Subcutaneous preadipocyte (primary cell): ENCODE measurements around a stretch of chr6.

DNA sequence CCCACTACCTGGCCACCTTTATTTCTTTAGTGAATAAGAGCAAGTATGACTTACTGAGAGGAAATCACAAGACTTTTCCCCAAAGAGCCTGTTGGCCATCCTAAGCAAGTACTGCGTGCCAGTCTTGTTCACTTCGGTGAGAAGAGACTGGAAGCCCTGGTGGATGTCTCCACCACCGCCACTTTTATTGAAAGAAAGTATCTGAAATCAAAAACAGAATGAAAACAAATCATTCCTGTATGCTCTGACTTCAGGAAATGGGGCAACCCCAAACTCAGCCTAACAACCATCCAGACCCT, 15.9 kb downstream of the SERPINB6 start:
- CAGE, long polyA plus RNA: no peak

- CAGE, long polyA plus RNA: no peak
Observed at GRCh38 chr6:3022618-3023221, 23.0 kb downstream of the NQO2 start.

DNA sequence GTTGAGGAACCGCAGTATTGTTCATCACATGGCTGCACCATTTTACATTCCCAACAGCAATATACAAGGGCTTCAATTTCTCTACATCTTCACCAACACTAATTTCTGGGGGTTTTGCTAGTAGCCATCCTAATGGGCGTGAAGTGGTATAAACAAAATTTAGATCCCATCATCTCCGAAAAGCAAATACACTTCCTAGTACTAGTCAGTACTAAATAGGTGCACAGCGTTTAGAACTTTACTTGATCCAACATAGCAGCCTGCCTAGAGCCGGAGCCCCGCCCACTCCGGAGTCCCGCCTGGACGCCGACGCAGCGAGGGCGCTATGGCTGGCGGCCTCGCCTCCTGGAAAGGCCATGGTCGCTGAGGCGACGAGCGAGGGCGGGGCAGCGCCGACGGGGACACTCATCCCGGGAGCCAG, 433 bp upstream of the BPHL start:
- CAGE, long polyA plus RNA: no peak

- CAGE, long polyA plus RNA: no peak
Observed at GRCh38 chr6:3171248-3171683, 13.9 kb upstream of the TUBB2A start.

GRCh38 chr6:3203059-3203711, 24.3 kb downstream of the TUBB2B start:
- CAGE, long polyA plus RNA: no peak

- CAGE, long polyA plus RNA: no peak
Observed at GRCh38 chr6:3259322-3260267, 848 bp downstream of the PSMG4 start.

- CAGE, long polyA plus RNA: no peak
Observed at GRCh38 chr6:3318562-3319213, 59.9 kb downstream of the PSMG4 start.

DNA sequence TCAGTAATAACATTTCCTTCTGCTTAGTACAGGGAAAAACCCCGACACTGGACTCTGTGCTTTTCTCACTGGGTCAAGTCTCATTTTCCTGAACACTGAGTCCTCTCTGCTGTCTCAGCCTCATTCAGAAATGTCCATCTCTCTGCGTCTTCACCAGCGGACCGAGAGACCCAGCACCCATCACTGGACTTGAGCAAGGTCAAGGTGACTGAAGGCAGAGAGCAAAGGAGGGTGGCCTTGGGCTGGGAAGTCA, 89.1 kb downstream of the SLC22A23 start:
- CAGE, long polyA plus RNA: no peak

GRCh38 chr6:3435205-3435821, 21.5 kb downstream of the SLC22A23 start:
- CAGE, long polyA plus RNA: no peak

- CAGE, long polyA plus RNA: no peak
Observed at GRCh38 chr6:3736651-3737286, 14.7 kb downstream of the PXDC1 start.

DNA sequence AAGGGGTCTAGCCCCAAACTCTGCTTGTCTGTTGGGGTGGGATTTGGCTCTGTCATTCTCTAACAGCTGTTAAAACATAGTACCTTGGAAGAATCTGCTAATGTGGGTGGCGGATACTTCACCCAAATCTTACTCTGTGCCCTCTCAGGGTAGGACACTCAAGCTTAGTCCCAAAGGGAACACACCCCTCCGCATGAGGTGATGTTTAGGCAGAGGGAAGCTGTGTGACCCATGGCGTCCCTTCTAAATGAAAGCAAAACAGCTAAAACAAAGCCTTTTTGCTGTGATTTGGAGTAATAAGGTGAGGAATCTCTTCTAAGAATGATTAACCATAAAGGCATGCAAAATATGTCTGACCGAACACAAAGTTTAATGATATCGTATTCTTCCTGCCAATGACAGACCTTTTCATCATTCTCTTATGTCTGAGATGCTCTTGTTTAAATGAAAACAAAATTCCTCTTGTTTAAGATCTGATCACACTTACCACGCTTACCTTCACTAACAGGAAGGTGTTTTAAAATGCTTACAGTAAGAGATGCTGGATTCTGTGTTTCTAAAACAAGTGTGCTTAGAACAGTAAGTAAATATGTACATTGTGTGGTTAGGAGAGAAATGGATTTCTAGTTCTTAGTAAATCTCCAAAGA, 46.1 kb upstream of the PXDC1 start:
- CAGE, long polyA plus RNA: no peak

DNA sequence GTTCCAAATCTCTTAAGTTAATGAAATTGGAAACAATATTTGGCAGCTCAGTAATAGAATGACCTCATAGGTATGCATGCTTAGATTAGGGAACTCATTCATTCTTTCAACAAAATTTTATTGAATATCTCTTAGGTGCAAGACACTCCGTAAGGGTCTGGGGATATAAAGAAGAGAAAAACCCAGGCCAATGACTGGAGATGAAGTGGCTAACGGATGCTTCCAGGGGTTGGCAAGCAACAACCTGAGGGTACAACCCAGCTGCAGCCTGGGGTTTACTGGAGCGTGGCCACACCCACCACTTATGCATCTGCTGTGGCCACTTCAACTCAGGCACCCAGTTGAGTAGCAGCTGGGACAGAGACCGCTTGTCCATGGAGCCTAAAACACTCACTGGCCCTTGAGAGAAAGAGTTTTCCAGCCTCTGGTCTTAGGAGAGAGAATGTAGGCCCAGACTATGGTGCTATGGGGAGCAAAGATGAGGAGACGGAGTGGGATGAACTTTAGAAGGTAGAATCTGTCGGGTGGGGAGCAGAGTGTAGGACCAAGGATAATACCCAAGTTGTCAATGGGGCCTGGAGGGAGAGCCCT, 46.7 kb upstream of the PXDC1 start:
- CAGE, long polyA plus RNA: no peak

DNA sequence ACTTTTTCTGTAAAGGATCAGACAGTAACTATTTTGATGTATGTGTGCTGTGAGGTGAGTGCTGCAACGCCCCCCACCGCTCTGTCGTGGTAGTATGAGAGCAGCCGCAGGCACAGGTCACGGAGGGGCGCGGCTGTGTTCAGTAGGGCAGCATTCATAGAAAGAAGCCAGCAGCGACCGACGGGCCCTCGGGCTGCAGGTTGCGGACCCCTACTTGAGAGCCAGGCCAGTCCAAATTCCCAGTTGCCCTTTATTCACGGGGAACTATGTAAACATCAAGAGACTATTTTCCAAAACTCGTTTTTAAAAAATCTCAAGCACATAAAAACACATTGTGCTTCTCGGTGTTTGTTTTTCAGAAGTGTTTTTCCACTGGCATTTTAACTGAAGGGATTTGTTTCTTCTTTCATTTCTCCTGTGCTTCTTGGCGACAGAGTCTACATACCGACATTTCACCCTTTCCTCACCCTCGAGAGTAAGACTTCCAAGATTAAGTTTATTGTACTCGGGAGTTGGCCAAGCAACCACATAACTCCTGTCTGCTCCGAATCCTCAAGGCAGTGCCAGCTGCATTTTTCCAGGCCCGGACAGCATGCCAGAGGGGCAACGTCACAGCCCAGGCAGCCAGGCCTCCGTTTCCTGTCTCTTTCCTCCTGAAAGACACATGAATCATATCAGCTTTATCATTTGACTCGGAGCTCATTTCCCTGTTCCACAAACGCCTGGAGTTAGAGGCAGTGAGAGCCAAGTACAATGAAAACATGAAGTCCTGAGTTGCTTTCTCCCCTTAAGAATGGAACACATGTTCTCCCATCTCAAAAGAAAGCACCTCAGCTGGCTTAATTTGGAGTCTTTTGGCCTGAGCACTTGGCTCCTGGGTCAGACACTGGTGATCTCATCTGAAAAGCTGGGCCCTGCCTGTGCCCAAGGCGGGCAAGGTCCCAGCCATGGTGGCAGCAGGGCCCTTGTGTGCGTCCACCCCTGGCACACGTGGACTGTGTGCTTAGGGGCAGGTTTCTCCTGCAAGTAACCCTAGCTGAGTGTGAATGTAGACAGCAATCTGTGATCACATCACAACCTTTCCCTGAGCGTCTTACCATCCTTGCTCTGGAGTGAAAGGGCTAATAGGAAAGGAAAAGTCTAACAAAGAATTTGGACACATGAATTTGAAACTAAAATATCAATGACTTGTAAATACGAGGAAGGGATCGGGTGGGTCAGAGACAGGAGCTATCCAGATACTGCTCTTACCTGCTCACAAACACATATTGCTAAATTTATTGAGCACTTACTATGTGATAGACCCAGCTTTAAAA, 23.2 kb upstream of the FAM50B start:
- CAGE, long polyA plus RNA: no peak

DNA sequence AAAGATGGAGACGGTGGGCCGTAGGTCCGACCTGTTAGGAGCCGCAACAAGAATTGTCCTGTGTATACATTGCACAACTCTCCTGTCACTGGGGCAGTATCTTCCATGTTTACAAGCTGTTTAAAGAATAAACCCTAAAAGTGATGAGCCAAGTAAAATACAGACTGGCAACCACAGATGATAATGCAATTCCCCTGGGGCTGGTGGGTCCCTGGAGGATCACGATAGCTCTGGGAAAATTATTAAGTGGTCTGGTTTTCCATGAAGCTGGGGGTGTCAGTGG, 8.1 kb upstream of the FAM50B start:
- CAGE, long polyA plus RNA: no peak

DNA sequence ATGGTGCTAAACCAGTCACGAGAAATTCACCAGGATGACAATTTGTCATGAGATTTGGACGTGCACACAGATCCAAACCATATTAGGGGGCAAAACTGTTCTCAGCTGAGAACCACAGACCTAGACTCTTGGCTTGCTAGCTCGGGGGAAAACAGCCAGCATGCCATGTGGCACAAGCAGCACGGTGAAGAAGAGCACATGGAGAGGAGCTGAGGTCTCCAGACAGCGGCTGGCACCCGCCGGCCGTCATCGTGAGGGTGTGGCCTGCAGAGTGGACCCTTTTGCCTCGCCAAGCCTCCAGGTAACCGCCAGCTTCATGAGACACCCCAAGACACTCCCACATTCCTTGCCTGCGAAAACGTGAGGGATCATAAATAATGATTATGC, 23.1 kb downstream of the FAM50B start:
- CAGE, long polyA plus RNA: no peak

GRCh38 chr6:3886970-3887649, 37.9 kb downstream of the FAM50B start:
- CAGE, long polyA plus RNA: no peak

DNA sequence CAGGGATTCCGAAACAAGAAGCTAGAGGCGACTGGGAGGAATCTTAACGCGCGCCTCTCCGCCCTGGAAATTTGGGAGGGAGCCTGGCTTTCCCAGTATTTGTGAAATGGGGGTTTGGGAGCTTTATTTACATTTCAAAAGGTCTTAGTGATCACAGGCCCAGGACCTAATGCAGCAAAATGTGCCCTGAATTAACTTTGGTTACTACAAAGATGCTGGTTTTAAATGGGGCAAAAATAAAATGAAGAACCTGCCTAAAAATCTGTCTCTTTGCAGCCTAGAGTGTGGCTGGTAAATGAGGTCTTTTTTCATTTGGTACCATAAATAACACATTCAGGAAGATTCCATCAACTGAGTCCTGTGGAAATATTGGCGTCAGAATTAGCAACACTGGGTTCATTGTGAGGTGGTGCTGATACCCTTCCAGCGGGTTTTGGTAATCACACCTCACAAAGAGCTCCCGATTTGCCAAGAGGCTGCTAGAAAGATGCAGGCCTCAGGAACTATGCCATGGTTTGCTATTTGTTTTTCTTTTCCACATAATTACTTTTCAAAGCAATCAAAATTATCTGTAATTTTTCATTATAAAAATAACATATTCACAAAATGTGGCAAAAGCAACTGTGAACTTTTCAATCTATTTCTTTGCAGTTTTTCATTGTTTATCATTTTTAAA, 55.3 kb downstream of the FAM50B start:
- CAGE, long polyA plus RNA: no peak

DNA sequence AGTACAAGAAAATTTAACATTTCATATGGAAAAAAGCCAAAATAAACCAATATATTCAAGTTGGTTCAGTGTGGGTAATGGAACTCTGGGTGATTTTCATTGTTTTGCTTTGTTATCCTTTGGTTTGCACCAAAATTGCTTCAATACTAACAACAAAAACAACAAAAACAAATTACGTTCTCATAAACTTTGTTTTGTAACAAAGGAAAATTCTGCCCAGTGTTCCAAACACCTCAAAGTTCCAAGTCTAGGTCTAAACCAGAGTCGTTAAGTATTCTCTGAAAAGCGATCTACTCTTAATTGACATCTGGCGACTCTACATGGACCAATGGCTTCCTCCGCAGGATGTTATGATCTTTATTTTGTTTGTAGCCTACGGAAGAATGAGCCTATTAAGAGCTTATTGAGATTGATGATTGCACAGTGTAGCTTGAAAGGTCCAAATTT, 3.4 kb upstream of the PRPF4B start:
- CAGE, long polyA plus RNA: no peak

- CAGE, long polyA plus RNA: no peak
Observed at GRCh38 chr6:4250652-4250955, 115.2 kb upstream of the ECI2 start.

DNA sequence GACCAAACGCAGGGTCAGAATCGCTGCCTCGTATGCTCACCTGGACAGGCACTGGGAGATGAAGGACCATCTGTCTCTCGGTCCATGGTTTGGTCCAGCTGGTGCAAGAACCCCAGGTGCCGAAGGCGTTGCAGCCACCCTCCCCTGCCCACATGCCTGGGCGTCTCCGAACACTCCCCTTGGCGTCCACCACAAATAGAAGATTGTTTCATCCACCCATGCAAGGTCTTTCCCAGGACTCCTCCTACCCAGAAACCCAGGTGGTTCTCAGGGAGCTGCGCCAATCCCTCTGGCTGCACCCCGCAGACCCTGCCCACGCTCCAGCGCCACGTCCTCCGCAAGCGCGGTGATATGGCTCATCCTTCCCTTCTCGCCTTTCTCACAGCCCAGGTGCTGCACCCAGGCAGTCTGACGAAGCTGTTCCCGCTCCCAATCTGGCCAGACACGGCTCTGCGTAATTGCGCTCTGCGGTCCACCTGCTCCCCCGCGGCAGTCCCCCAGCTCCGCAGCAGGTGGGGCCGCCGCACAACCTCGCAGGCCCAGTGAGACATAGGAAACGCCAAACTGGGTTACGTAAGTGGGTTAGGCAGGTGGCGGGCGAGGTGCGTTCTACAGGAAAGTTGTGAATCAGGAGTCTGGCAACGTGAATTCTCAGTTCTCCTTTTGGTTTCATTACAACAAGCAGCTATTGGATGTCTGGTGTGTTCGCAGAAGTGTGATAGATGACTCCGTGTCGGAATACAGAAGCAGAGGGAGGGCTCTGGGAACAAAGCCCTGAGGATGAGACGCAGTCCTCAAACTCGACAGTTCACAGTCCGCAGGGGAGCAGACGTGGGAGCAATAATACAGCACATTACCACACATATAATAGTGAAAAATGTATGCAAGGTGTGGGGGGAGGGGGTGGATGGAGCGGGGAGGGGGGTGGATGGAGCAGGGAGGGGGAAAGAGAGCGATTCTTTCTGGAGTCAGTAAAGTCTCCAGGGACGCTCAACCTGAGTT, 146.4 kb upstream of the ECI2 start:
- CAGE, long polyA plus RNA: no peak